Cardiac septum (tissue), 1 donor: ENCODE measurements around a stretch of chr7.

DNA sequence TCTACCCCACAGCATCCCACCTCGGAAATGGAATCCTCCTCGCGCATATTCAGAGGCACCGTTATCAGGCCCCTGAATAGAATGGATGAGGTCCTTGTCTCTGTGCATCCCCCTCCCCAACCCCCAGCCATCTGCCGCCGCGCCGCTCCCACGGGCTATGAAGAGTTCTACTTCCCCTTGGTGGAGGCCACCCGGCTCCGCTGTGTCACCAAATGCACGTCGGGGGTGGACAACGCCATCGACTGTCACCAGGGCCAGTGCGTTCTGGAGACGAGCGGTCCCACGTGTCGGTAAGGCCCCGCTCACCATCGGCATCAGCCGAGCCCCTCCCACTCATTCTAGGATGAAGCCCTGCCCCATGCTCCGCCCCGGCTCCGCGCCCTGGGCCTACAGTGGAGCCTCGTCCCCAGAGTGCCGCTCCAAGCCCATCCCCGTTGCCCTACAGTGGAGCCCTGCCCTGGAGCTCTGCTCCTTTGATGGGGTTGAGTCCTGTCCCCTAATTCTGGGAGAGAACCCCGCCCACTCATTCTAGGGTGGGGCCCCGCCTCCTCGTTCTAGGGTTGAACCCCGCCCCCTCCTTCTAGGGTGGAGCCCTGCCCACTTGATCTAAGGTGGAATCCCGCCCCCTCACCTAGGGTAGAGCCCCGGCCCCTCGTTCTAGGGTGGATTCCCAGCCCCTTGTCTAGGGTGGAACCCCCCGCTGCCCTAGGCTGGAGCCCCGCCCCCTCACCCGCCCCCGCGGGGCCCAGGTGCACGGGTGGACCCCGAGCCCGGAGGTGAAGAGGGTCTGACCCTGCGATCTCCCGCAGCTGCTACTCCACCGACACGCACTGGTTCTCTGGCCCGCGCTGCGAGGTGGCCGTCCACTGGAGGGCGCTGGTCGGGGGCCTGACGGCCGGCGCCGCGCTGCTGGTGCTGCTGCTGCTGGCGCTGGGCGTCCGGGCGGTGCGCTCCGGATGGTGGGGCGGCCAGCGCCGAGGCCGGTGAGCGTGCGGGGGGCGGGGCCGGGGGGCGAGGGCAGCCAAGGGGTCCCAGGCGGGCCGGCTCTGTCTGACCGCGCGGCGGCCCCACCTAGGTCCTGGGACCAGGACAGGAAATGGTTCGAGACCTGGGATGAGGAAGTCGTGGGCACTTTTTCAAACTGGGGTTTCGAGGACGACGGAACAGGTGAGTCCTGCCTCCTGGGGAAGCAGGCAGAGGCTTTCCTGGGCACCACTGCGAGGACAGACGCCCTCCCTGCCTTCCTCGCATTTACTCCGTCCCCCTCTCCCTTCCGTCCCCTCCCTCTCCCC lies 3.3 kb upstream of the MUC12 start:
- PRO-cap: no peak

- PRO-cap: no peak
Observed at GRCh38 chr7:100967389-100968458, 1.6 kb upstream of the MUC12 start.

DNA sequence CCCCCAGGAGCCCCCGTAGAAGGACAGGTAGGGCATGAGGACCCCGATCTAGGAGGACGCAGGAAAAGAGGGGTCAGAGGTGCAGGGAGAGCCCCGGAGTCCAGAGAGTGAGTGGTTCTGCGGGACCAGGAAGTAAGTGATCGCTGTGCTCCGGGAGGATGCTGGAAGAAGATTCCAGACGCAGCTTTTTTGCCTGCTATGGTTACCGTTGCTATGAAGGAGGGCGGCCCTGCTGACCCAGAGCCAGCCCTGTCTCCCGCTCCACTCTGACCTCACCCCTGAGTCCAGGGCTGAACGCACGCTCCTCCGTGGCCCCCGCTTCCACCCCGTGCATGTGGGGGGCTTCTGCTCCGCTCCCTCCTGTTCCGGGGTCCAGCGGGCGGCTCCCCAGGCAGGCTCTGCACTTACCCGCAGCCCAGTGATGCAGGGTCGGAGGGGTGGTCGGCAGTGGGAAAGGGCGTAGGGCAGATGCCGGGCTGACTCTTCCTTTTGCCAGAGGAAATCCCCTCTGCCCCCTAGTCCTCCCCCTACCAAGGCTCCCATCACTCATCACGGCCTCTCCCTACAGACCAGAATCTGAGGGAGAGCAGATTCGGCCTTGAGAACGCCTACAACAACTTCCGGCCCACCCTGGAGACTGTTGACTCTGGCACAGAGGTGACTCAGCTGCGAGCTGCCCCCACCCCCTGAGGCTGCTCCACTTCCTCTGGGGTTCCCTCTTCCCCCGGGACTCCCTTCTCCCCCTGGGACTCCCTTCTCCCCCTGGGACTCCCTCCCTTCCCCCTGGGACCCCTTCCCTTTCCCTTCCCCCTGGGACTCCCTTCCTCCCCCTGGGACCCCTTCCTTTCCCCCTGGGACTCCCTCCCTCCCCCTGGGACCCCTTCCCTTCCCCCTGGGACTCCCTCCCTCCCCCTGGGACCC lies 2.6 kb upstream of the MUC17 start:
- PRO-cap: unidirectional peak, minus-strand start at position 138 of the sequence

DNA sequence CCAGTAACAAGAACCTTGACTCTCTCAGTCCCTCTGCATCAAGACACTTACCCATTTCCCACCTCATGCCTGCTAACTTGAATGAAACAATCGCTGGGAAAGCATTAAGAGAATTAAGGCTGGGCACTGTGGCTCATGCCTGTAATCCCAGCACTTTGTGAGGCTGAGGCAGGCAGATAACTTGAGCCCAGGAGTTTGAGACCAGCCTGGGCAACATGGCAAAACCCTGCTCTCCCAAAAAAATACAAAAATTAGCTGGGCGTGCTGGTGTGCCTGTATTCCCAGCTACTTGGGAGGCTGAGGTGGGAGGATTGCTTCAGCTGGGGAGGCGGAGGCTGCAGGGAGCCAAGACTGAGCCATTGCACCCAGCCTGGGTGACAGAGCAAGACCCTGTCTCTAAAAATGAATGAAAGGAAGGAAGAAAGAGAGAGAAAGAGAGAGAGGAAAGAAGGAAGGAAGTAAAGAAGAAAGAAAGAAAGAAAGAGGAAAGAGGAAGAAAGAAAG lies 596 bp downstream of the SERPINE1 start:
- PRO-cap: no peak

DNA sequence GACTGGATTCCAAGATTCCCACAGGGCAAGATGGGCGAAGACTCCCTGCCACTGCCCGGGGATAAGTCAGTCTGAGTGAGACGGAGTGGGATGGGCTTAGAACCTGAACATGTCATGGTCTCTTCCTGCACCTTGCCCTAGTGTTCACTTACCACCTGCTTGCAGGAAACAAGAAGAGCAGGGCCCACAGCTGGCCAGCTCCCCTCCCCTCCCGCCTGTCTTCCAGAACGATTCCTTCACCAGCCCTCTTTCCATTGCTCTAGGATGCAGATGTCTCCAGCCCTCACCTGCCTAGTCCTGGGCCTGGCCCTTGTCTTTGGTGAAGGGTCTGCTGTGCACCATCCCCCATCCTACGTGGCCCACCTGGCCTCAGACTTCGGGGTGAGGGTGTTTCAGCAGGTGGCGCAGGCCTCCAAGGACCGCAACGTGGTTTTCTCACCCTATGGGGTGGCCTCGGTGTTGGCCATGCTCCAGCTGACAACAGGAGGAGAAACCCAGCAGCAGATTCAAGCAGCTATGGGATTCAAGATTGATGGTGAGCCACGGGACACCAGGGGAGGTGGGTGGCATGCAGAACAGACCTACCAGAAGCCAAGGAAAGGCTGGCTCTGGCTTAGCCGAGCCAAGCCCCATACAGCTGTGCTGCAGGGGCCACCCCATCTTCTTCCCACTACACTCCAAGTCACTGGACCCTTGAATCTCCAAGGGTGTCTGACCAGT lies 1.4 kb downstream of the SERPINE1 start:
- PRO-cap: no peak

GRCh38 chr7:101169789-101170317 lies 4.5 kb upstream of the VGF start:
- PRO-cap: no peak

- PRO-cap: no peak
Observed at GRCh38 chr7:101238683-101239069, 1.1 kb upstream of the CLDN15 start.

- PRO-cap: bidirectional peak, plus-strand start at chr7:101239289, minus-strand start at chr7:101239175
Observed at GRCh38 chr7:101239070-101240155, 1.8 kb upstream of the CLDN15 start.

GRCh38 chr7:101486364-101486825 lies 123.7 kb downstream of the COL26A1 start:
- PRO-cap: no peak

DNA sequence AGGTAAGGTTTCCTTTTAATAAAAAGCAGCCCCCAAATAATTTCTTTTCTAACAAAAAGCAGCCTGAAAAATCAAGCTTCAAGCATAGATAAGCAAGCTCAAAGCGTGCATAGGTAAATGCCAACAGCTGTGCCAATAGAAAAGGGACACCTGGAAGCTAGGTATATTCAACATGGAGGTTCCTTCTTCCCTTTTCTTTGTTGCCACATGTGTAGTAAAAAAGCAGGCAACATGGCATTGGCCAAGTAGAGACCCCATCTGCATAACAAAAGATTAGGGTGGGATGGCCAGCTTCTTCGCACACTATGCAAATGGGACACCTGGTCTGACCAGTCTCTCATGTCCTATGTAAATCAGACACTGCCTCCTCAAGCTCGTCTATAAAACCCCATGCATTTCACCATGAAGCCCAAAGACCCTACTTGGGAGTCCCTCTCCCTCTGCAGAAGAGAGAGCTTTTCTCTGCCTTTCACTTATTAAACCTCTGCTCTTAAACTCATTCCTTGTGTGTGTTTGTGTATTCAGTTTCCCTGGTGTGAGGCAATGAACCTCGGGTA lies 54.0 kb downstream of the MYL10 start:
- PRO-cap: no peak

DNA sequence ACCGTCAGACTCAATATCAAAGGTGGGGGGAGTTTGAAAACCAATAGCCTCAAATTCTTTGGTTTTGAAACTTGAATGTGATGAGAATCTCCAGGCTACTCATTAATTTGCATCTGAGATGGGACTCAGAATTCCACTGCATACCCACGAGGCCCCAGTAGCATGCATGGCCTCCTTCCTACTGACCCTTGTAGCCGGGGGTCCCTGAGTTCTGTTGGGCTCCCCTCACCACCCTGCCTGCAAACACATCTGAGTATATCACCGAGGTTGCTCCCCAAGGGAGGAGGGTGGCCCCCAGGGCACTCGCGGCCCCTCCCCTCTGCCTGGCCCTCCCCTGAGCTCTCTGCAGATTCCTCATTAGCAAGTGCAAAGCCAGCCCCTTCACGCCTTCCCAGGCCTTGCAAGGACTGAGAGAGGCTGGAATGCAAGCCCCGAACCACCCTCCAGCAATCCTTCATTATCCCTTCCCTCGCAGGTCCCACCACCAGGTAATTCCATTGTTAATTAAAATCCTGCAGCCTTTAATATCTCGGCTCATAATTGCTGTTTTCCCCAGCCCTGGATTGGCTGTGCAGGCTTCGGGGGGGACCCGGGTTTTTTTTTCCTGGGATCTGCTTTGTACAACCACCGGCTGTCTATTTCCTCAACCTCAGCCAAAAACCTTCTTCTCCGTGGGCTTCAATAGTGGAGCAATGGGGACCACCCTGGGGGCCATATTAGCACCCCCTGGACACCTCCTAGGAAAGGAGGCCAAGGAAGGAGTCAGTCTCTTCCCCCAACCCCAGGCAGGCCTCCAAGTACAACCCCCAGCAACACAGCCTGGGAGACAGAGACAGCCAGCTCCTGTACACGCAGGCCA lies 35.4 kb upstream of the MYL10 start:
- PRO-cap: no peak

DNA sequence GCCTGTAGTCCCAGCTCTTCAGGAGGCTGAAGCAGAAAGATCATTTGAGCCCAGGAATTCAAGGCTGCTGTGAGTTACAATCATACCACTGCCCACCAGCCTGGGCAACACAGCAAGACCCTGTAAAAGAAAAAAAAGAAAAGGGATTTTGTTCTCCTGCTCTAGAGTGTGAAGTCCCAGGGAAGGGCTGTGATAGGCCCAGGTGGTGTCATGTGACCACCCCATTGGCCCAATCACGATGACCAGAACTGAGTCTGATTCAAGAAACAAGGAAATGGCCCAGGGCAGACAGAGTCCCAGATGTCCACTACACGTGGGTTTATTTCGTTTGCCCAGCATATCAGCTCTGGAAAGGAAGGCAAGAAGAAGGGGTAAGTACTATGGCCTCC lies 81.4 kb upstream of the CUX1 start:
- PRO-cap: no peak

- PRO-cap: no peak
Observed at GRCh38 chr7:101739732-101740031, 77.7 kb upstream of the CUX1 start.

GRCh38 chr7:101869998-101871060 lies 52.9 kb downstream of the CUX1 start:
- PRO-cap: no peak

GRCh38 chr7:101884878-101885569 lies 67.6 kb downstream of the CUX1 start:
- PRO-cap: no peak

GRCh38 chr7:101902787-101903452 lies 85.5 kb downstream of the CUX1 start:
- PRO-cap: no peak

- PRO-cap: no peak
Observed at GRCh38 chr7:102044940-102045553, 227.6 kb downstream of the CUX1 start.

DNA sequence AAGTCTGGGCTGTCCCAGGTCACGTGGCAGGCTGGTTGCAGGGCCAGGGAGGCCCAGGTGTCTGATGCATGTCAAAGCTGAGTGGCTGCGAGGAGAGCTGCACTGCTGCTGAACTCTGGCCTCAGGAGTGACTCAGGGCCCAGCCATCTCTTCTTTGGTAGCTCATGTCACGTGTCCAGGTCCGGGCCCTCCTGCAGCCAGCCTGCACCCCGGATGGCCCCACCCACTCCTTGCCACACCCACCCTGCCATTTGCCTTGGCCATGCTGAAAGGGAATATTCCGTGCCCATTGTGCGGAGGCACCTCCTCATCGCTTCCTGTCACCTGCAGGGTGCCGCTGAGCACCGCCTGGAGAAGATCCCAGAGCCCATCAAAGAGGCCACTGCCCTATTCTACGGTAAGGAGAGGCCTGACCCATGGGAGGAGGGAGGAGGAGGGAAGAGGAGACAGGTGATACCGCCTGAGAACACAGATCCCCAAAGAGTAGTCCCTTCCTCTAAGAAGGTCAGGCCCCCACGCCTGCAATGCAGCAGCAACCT lies 12.7 kb upstream of the SH2B2 start:
- PRO-cap: no peak

DNA sequence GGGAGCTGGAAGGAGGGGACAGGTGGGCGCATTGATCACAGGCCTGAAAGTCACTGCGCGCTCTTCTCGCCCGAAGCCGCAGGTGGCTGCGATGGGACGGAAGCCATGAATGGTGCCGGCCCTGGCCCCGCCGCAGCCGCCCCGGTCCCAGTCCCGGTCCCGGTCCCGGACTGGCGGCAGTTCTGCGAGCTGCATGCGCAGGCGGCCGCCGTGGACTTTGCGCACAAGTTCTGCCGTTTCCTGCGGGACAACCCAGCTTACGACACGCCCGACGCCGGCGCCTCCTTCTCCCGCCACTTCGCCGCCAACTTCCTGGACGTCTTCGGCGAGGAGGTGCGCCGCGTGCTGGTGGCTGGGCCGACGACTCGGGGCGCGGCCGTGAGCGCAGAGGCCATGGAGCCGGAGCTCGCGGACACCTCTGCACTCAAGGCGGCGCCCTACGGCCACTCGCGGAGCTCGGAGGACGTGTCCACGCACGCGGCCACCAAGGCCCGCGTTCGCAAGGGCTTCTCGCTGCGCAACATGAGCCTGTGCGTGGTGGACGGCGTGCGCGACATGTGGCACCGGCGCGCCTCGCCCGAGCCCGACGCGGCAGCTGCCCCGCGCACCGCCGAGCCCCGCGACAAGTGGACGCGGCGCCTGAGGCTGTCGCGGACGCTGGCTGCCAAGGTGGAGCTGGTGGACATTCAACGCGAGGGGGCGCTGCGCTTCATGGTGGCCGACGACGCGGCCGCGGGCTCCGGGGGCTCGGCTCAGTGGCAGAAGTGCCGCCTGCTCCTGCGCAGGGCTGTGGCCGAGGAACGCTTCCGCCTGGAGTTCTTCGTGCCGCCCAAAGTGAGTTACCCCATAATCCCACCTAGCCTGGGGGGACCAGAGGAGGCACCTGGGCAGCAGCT lies 14.0 kb downstream of the SH2B2 start:
- PRO-cap: no peak

DNA sequence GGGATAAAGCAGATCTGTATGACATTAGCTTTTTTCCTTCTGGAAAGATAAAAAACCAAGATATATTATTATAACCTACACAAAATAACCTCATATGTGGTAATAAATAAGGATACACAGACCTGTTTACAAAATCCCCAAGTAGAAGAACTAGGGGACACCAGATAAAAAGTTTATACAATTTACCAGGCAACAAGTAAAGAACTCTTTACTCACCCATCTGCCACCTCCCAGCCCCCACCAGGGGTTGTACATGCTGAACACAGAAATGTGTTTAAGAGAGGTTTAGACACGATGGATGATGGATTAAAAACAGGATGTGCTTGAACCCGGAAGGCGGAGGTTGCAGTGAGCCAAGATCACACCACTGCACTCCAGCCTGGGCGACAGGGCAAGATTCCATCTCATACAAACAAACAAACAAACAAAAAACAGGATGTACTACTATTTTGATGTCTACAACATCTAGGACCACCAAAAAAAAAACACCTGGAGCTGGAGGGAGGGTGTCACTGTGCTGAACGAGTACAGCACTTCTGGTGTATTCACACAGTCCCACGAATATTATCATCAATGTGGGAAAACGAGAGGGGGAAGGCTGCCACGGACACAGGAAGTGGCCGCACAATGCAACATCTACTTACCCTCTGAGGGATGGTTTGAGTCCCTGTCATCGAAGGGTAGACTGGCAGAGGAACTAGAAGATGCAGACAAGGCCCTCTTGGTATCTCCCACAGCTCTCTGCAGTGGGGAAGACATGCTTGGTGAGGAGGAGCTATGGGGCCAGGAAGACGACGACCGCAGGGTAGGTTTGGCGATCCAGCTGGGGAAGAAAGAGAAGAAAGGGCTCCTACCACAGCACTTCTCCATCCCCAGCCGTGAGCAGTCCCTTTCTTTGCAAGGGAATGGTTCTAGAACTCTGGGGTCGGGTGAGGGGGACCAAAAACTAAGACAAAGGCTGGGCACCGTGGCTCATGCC lies 13.9 kb upstream of the PRKRIP1 start:
- PRO-cap: no peak